ENCODE data around the genes VEGFA, SLC29A1 and TCTE1.

DNA sequence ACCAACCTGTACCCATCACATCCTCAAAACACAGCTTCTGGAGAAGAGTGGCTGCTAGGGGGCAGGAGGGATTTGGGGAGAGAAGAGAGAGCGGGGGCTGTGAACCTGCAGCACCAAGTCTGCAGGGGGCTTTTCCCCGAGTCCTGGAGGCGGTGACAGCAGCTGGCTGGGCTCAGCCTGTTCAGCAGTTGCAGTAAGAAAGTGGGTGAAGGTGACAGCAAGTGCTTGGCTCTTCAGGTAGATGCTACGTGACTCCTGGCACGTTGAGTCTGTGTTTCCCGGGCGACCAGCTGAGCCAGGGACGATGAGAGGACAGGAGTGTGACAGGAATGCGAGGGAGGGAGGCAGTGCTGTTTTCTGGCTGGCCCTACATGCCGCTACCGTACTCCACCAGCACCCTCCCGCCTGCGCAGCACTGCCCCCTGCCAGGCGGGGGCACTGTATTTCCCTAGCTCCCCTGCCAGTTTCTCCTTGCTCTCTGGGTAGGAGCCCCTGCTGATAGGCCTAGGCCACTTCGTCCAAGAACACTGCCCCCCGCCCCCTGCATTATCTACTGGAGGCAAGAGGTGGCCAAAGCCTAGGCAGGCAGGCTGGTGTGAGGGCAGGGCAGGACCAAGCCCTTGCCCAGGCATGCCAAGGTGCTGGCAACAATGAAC is 19.4 kb downstream of the MRPS18A start:
- PRO-cap: no peak
- CAGE, long polyA plus RNA: no peak

- PRO-cap: no peak
- CAGE, long polyA plus RNA: no peak
Observed at GRCh38 chr6:43759483-43759682, 10.6 kb upstream of the VEGFA start.

GRCh38 chr6:43770152-43771221 is at the start of gene VEGFA:
TSS of gene VEGFA (plus strand) at chr6:43770211.
- PRO-cap: bidirectional peak, plus-strand start at chr6:43770211, minus-strand start at chr6:43770089; bidirectional peak, plus-strand start at chr6:43770775, minus-strand start at chr6:43770612
- CAGE, long polyA plus RNA: no peak

DNA sequence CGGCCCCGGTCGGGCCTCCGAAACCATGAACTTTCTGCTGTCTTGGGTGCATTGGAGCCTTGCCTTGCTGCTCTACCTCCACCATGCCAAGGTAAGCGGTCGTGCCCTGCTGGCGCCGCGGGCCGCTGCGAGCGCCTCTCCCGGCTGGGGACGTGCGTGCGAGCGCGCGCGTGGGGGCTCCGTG is 1.1 kb downstream of the VEGFA start:
- PRO-cap: no peak
- CAGE, long polyA plus RNA: no peak

- PRO-cap: no peak
- CAGE, long polyA plus RNA: no peak
Observed at GRCh38 chr6:43772215-43773238, 2.5 kb downstream of the VEGFA start.

GRCh38 chr6:43799596-43800481 is 29.8 kb downstream of the VEGFA start:
- PRO-cap: no peak
- CAGE, long polyA plus RNA: no peak

- PRO-cap: no peak
- CAGE, long polyA plus RNA: no peak
Observed at GRCh38 chr6:43801695-43802316, 31.8 kb downstream of the VEGFA start.

GRCh38 chr6:43917265-43918060 is 147.5 kb downstream of the VEGFA start:
- PRO-cap: no peak
- CAGE, long polyA plus RNA: no peak

DNA sequence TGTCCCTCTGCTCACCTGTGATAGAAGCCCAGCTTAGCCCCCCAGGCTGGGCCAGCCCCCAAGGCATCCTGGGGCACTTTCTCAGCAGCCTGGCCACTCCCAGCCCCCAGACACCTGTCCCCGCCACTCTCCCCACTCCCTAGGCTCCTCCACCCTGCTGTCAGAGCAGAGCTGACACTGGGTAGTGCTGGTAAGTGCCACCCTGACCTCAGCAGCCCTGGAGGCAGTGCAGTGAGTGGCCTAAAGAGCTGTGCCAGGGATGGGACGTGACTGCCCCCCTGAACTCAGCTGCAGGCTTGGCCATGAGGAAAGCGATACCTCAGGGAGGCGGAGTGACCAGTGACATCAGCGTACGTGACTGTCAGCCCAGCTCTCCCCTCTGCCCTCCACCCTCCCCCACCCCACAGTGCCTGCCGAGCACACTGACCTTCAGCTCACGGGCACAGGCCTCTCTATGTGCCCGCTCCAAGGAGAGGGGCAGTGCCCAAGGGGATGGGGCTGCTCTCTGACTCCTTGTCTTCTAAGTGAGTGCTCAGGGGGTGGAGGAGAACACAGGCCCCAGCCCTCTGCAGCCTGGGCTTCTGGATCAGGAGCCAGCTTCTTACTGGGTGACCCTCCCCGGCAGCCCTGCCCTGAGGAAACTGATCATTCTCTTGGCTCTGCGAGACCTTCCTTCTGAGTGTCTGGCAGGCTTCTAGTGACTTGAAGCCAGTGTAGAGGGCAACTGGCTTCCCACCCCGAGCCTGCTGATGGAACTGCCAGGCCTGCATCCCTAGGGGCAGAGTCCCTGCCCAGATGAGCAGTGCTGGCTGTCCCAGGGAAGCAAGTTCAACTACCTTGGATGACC is 172.7 kb downstream of the MRPL14 start:
- PRO-cap: no peak
- CAGE, long polyA plus RNA: no peak

DNA sequence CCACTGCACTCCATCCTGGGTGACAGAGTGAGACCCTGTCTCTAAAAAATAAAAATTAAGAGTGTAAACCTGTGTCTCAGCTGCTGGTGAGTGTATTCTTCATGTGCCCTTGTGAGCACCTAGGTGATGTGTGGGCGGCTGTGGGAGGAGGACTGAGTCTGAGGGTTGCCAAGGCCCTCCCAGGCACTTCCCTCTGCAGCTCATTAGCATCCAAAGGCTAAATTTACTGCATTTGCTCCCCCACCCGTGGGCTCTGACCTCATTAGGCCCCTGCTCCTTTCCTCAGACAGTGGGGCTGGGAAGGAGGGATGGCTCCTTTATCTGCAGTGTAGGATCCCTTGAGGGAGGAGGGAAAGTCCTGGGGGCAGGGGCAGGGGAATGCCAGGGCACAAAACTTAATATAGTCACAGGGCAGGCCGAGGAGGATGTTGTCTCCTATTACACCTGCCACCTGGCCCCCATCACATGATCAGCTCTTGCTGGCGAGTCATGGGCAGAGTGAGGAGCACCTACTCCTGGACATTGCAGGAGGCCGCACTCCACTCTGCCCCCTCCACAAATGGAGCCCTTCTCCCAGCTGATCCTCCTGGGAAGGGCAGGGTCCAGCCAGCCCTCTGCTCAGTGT is 133.3 kb downstream of the MRPL14 start:
- PRO-cap: no peak
- CAGE, long polyA plus RNA: no peak

DNA sequence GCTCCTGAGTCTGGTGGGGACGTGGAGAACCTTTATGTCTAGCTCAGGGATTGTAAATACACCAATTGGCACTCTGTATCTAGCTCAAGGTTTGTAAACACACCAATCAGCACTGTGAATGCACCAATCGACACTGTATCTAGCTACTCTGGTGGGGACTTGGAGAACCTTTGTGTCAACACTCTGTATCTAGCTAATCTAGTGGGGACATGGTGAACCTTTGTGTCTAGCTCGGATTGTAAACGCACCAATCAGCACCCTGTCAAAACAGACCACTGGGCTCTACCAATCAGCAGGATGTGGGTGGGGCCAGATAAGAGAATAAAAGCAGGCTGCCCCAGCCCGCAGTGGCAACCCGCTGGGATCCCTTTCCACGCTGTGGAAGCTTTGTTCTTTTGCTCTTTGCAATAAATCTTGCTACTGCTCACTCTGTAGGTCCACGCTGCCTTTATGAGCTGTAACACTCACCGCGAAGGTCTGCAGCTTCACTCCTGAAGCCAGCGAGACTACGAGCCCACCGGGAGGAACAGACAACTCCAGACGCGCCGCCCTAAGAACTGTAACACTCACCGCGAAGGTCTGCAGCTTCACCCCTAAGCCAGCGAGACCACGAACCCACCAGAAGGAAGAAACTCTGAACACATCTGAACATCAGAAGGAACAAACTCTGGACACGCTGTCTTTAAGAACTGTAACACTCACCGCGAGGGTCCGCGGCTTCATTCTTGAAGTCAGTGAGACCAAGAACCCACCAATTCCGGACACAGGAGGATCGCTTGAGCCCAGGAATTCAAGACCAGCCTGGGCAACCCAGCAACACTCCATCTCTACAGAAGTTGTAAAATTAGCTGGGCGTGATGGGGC is 128.5 kb downstream of the MRPL14 start:
- PRO-cap: no peak
- CAGE, long polyA plus RNA: no peak

GRCh38 chr6:44038155-44038574 is 89.1 kb downstream of the MRPL14 start:
- PRO-cap: no peak
- CAGE, long polyA plus RNA: no peak

DNA sequence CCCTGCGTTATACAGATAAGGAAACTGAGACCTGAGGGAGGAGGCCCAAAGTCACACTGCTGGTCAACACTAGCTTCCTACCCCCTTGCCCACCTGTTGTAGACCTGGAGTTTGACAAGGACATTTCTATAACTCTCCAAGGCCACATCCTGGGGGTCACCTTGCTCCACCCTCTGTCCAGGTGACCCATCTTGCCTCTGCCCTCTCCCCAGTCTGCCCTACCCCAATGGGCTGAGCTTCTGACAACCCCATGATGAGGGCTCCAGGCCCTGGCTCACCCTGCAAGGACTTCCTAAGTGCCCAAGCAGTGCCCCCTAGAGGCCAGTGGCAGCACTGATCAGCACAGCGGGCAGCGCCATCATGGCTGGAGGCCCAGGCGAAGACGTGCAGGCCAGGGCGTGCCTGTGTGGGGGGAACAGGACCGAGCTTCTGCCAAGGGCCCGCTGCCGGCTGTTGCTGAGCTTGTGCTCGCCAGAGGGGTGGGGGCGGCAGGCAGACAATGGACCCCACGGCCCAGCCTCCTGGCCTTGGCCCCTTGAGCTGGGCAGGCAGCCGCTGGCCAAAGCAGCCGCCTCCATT is 64.5 kb downstream of the MRPL14 start:
- PRO-cap: no peak
- CAGE, long polyA plus RNA: no peak

GRCh38 chr6:44115532-44116264 is 11.6 kb downstream of the MRPL14 start:
- PRO-cap: no peak
- CAGE, long polyA plus RNA: no peak

DNA sequence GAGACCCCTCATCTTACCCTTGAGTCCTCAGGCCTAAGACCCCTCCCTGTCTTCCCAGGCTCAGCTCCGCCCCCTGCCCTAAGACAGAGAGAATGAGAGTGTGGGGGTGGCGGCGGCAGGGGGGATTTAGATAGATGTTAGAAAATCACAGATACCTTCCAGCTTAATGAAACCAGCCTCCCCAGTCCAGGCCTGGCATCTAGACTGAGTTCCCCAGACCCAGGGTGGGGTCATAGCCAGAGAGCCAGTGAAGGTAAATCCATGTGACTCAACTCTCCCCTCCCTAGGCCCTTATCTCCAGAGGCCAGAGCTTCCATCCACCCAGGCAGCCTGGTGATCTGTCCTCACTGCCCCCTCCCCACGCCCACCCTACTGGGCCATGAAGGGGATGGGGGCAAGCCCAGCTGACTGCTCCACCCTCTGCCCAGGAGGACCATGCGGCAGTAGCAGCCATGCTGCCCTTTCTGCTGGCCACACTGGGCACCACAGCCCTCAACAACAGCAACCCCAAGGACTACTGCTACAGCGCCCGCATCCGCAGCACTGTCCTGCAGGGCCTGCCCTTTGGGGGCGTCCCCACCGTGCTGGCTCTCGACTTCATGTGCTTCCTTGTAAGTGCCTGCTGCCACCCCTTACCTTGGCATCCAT is 6.9 kb downstream of the TMEM63B start:
- PRO-cap: no peak
- CAGE, long polyA plus RNA: no peak

GRCh38 chr6:44223145-44224051 is at the start of gene SLC29A1:
TSS of gene SLC29A1 (plus strand) at chr6:44223595.
- PRO-cap: bidirectional peak, plus-strand start at chr6:44223595, minus-strand start at chr6:44223488
- CAGE, long polyA plus RNA: no peak

DNA sequence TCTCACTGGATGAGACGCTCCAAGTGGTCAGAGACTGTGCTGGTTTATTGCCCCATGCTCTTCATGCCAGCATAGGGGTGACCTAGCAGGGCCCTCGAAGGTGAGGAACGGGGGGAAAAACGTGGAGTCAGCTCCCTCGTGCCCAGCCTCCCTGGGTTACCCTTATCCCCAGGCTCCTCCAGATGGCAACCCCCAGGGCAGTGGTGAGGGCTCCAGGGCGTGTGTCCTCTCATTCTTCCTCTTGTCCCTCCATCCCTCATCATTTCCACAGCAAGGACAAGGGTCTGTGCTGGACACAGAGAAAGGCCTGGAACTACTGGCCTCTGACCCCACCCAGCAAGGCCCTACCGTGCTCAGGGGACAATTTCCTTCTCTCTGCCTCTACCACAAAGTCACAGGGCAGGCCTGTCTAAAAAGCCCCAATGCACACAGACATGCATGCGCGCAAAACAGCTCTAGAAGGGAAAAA is 923 bp upstream of the SLC35B2 start:
- PRO-cap: bidirectional peak, plus-strand start outside the sequence, minus-strand start at position 380 of the sequence
- CAGE, long polyA plus RNA: no peak

DNA sequence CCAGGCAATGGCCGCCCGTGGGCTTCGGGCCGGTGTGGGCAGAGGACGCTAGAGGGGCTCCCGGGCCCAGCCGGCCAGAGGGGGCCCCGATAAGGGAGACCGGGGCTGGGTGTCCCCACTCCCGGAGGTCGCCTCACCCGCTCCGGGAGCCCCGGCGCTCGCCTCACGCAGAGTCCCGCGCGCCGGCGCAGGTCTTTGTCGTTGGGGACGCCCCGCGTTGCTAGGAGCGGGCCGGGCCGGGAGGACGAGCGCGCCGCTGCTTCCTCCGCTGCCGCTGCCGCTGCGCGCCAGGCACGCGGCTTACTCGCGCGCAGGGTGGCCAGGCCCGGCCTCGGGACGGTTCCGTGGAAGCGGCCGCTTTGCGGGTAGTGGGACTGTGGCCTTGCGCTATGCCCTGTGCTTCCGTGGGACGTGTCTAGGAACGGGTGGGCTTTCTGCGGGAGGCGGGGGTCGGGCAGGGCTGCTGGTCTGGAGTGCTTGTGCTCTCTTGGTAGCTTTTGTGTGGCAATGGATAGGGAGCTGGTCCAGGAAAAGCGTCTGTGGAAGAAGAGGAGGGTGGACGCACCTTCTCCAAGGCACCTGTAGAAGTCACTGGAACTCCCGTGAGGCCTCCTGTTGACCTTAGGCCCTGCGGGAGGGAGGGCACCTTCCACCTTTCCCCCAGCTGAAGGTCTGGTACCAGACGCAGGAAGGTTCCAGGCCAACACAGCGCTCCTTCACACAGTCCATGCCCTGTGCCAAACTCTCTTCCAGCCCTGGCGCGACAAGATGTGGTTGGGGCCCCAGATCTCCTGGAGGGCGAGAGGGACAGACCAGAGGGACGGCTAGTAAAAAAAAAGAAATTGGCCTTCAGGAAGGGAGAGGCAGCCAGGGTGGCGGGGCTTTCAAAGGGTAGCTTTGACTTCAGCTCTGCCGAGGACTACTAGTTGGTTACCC is at the start of gene TCTE1:
Gene TCTE1 (minus strand): TSS at position 177 of the 936 bp plus-strand sequence.
- PRO-cap: no peak
- CAGE, long polyA plus RNA: no peak

DNA sequence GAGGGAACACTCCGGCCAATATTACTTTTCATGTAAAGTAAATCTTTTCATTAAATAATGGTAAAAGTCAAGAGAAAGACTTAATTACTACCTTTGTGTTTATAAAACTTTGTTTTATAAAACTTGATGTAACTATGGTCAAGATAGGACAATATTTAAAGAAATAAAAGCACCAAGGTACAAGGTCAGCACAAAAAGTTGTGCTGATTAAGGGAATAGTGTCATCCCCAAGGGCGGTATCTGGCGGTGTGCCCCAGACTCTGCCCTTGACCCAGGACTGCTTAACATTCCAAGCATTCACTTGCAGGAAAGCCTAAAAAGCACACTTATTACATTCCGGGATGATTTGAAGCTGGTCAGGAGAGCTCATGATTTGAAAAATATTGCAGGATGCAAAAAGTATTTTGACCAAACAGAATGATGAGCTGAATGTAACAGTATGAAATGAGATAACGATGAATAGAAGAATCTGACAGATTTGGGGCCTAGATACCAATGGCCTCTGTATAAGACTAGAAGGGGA is 77.0 kb downstream of the CDC5L start:
- PRO-cap: no peak
- CAGE, long polyA plus RNA: no peak

DNA sequence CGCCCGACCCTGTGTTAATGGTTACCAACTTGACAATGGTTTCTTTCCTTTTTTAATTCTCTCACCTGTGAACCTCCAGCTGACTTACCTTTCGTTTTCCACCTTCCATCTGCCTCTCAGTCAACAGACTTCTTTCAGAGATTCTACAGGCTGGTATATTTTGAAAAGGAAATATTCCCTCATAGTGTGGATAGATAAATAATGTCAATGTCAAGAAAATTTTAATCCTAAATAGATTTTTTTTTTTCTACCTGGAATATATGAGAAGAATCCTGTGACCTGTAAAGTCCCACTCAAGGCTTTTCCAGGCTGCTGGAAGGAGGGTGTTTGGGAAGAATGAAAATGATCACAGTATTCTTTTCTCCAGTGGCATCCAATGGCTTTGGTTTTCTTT is 317.5 kb downstream of the CDC5L start:
- PRO-cap: no peak
- CAGE, long polyA plus RNA: no peak